ENCODE data around the gene PRKAR1B.

DNA sequence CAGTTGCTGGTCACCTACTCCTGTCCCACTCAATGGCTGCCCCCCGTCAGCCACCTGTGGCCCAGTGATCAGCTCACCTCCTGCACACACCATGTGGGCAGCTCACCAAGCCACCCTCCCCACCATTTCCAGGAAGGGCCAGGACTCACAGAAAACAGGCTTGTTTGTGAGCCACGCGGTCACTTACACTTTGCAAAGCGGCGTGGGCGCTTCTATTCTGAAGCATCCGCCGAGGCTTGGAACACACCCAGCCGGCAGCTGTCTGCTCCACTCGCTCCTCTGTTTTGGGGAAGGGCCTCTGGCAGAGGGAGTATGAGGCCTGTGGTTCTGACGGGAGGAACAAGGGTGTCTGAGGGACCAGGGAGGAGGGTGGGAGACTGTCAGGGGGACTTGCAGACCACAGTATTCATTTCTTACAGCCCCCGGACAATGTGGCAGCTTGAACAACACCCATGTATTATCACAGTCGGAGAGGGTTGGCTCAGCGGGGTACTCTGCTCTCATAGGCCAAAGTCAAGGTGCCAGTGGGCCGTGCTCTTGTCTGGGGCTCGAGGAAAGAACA is 60.6 kb upstream of the FAM20C start:
- RRBS: no CpG with 5 or more reads among the region's 16 CpGs

DNA sequence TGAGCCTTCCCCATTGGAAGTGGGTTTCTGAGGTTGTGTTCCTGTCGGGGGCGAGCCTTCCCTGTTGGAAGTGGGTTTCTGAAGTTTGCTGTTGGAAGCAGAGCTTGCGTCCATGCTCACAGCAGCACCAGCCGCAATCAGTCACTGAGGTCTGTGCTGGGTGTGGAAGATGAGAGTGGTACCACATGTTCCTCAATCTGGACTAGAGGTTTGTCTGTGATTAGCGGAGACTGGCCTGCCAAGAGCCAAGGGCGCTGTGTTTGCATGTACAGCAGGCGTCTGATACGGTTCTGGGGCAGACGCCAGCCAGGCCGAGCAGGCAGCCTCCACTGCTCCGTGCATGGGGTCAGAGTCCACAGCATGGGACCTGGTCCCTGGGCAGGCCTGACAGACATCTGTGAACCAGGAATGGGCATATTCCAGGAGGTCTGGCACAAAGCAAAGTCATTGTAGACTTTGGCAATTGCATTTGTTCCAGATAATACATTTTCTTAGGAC is 50.2 kb upstream of the FAM20C start:
- RRBS: no CpG with 5 or more reads among the region's 11 CpGs

DNA sequence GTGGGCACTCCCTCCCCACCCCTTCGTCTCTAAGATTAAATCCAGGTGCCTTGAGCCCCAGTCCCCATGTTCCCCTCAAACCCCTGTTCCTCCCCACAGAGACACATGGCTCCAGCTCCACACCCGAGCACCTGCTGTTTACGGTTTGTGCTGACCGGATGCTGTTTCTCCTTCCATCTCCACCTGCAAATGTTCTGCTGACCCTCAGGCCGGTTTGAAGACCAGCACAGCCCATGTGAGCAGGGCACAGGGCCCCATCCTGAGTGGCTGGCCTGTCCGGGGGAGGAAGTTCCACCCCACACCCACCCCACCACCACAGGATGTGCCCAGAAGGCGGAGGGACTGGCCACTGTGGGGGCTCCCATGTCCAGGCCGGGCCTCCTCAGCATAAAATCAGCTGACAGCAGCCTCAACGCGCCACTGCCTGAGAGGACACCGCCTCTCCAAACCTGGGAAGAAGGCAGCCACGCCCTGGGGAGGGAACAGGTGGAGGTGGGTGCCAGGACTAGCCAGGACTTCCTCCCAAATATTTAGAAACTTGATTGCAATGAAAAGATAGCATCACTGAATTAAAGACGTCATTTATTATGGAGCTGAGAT is 27.6 kb upstream of the FAM20C start:
- RRBS: 73% methylated on average over 4 of the region's 13 CpGs

DNA sequence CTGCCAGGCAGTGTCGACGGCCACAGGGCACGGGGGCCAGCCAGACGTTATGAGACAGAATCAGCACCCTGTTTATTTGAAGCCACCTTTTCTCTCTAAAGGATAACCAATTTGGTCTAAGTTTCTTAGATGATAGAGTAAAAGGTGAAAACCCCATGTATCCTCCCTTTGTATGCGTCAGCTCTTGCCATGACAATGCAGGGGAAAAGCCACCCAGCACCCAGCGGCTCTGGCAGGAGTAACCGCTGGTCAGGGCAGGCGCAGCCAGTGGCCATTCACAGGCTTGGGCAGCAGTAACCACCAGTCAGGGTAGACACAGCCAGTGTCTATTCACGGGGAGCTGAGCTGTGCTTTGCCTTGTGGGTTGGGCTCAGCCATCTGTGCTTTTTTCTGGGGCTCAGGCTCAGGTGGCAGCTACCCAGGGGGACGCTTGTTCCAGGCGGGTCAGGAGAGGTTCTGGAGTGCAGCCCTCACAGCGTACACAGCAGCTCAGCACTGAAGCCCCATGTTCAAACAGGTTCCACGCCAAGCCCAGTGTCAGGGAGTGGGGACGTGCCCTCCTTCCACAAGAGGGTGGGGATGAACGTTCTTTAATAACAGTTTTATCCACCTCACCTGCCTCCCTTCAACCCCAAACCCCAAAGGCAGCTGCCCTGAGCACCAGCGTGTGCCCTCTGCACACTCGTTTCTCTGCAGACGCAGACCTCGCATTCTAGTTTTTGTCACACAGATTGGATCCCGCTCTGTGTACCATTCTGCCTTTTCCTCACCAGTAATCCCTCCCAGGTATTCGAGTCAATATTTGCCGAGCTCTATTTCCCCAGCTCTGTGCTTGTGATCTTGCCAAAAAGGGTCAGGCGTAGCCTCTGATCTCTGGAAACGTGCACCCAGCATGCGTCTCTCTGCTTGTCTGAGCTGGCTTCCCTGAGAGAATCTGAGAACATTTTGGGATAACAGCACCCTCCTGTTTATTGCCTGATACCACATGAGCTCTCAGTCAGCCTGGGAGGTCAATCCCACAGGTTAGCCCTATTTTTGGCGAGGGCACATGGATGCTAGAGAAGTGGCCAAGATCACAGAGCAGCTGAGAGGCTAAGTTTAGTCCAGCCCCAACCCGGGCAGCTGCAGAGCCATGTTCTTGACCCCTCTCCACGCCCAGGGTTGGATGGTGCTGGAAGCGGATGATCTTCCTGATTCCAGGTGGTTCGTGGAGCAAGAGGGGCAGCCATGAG is 28.7 kb downstream of the FOXL3 start:
- RRBS: no CpG with 5 or more reads among the region's 30 CpGs

- RRBS: no CpG with 5 or more reads among the region's 4 CpGs
Measured at GRCh38 chr7:320056-320944, 30.3 kb downstream of the FOXL3 start.

- RRBS: no CpG with 5 or more reads among the region's 8 CpGs
Measured at GRCh38 chr7:323765-324262, 33.8 kb downstream of the FOXL3 start.

DNA sequence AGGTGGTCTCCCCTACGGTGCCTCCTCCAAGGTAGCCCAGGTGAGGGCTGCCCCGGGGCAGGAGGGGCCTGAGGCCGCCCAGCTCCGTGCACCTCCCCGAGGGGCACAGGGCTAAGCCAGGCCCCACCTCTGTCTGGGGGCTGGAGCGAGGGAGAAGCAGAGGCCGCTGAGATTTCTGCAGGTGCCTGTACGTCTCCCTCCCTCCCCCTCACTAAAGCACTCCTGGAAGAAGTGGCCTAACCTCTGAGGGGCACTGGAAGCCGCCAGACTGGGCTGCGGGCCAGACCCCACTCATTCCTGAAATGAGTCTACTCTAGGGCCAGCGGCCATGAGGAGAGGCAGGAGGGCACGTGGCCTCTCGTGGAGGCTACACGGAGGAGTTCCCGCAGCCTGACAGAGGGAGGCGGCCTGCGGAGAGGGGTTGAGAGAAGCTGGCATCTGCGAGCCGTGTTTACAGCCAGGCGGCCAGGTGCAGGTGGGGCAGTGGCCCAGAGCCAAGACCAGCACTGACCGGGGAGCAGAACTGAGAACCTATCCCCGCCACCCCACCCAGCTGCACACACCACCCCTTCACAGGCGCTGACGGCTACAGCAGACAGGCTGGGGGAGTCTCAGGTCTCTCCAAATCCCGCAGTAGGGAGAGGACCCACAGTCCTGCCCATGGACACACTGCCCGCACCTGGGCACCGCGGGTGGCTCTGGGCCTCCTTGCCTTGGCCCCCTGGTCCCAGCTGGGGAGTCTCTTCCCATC is 6.7 kb downstream of the PDGFA start:
- RRBS: no CpG with 5 or more reads among the region's 28 CpGs

DNA sequence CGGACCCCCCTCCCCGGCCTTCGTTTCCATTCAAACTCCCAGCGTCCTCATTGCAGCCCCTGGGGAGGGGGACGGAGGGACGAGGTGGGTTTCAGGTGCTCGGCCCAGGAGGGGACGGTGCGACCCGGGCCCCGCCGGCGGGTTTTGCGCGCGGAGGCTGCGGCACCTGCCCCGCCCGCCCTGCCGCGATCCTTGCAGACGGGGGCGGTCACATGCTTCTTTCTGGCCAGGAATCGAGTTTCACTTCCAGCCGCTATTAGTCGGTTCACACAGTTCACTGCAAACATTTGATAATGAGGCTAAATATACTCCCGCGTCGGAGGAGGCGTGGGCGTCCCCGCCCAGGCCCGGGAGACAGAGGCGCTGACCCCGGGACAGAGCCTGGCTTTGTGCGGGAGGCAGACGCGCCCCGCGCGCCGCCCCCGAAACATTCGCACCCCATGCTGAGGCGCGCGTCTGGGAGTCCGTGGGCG is 2.6 kb upstream of the PDGFA start:
- RRBS: 5% methylated on average over 14 of the region's 49 CpGs

DNA sequence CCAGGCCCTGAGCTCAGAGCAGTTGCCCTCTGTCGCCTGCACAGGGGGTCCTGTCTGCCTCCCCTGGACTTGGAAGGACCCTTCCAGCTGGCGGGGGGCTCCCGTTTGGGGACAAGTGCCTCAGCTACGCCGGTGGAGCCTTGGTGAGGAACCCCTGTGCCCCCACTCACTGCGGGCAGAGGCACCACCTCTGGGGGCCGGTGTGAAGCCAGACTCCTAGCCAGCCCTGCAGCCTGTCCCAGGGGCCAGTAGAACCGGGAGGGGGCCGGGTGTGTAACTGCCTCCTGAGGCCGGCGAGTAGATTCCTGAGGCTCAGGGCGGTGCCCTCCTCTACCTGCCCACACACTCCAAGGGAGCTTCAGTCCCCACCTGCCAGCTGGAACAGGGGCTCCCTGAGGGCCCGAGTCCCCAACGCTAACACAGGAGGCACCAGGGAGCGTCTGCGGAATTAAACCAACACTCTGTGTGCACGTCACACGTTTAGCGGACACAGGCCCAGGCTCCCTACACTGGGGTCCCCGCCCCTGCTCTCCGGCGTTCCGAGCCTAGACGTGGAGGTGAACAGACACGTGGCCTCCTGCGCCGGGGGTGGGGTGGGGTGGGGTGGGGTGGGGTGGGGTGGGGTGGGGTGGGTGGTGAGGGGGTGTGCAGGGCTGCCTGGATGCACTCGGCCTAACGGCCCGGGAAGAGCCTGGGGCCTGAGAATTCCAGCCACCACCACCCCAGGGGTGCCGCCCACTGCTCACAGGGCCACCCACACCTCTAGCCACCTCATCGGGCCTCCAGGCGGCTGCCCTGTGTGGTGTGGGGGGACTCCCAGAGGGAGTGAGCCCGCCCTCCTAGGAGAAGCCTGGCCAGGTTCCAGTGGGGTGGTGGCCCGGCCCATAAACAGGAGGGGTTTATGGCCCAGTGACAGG is 19.7 kb upstream of the PDGFA start:
- RRBS: 8% methylated on average over 14 of the region's 35 CpGs

DNA sequence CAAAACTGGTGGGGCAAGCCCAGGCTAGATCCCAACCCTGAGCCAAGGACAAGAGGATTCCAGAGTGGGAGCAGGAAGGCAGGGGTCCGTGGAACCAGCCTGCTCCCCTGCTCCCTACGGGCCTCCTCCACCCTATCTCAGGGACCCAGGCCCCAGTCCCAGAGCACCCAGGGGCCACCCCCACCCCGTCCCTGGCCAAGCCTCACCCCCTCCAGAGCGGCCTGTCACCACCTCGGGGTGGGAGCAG is 20.3 kb upstream of the PDGFA start:
- RRBS: no CpG with 5 or more reads among the region's 5 CpGs

GRCh38 chr7:549405-549987 is 29.9 kb upstream of the PDGFA start:
- RRBS: 85% methylated on average over 7 of the region's 32 CpGs

- RRBS: 97% methylated on average over 6 of the region's 40 CpGs
Measured at GRCh38 chr7:583554-584502, 64.2 kb upstream of the PDGFA start.

- RRBS: no CpG with 5 or more reads among the region's 15 CpGs
Measured at GRCh38 chr7:587702-588429, 68.2 kb upstream of the PDGFA start.

GRCh38 chr7:601176-602401 is 81.9 kb upstream of the PDGFA start:
- RRBS: 47% methylated on average over 9 of the region's 57 CpGs

DNA sequence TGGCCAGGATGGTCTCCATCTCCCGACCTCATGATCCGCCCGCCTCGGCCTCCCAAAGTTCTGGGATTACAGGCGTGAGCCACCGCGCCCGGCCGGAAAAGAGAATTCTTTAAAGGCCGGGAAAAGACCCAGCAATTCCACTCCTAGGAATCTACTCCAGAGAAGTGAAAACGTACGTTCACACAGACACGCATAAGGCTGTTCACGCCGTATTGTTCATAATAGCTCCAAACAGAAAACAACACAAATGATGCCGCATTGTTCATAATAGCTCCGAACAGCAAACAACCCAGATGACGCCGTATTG is 85.4 kb upstream of the DNAAF5 start:
- RRBS: no CpG with 5 or more reads among the region's 19 CpGs

DNA sequence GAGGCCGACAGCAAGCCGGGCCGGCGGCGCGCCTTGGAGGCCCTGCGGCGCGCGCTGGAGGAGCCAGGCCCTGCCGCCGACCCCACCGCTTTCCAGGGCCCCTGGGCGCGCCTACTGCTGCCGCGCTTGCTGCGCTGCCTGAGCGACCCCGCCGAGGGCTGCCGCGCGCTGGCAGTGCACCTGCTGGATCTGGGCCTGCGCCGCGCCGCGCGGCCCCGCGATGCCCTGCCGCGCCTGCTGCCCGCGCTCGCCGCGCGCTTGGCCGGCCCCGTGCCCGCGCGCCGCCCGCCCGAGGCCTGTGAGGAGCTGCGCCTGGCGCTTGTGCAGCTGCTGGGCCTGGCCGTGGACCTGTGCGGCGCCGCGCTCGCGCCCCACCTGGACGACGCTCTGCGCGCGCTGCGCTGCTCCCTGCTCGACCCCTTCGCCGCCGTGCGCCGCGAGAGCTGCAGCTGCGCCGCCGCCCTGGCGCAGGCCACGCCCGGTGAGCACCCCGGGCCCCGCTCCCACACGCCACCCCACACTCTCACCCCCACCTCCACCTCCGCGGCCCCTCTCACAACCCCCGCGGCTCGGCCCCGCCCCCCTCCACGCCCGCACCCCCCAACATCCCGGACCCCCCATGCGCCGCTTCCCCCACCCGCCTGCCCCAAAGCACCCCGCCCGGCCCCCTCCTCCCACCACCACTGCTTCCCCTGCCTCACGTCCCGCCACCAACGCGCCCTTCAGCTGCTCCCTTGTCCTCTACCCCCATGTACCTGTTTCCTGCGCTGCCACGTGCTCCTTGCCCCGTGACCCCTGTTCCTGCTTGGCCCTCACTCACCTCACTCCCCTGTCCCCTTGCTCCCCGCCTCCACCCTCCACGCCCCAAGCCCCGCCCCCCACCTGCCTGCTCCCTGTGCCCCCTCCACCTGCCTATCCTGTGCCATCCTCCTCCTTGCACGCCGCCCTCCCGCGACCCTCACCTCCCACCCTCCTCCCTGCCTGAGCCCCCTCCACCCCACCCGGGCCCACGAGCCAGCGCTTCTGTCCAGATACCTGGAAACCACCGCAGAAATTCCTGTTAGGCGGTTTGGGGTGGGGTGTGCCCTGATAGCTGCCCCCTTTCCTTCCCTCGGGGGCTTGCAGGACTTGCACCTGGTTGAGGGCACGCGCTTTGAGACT is at the start of gene PRKAR1B:
PRKAR1B (minus strand) TSS at position 447 of the 1,161 bp plus-strand sequence.
- RRBS: 4% methylated on average over 12 of the region's 115 CpGs

DNA sequence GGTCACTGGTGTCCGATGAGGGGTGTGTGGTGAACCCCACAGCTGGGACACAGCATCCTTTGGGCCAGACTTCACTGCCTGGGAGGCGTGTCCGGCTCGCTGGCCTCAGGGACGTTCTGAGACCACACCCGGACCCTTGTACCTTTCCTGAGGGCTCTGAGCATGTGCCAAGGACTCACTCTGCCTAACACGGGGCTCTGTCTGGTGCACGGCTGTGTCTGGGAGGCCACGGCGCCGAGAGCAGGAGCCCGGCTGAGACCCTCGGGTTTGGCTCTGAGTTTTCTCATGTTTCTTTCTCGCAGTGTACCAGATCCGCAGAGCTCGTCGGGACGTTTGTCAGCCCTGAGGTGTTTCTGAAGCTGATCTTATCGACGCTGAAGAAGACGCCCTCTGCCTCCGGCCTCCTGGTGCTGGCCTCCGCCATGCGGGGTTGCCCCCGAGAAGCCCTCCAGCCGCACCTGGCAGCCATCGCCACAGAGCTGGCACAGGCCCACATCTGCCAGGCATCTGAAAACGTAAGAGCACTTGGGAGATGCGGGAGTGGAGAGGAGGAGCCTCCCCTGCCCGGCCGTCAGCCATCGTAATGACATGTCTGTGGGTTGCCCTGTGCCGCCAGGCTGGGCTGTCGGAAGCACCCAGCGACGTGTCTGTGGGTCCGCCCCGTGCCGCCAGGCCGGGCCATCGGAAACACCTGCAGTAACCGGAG is 29.6 kb upstream of the PRKAR1B start:
- RRBS: 95% methylated on average over 5 of the region's 42 CpGs

DNA sequence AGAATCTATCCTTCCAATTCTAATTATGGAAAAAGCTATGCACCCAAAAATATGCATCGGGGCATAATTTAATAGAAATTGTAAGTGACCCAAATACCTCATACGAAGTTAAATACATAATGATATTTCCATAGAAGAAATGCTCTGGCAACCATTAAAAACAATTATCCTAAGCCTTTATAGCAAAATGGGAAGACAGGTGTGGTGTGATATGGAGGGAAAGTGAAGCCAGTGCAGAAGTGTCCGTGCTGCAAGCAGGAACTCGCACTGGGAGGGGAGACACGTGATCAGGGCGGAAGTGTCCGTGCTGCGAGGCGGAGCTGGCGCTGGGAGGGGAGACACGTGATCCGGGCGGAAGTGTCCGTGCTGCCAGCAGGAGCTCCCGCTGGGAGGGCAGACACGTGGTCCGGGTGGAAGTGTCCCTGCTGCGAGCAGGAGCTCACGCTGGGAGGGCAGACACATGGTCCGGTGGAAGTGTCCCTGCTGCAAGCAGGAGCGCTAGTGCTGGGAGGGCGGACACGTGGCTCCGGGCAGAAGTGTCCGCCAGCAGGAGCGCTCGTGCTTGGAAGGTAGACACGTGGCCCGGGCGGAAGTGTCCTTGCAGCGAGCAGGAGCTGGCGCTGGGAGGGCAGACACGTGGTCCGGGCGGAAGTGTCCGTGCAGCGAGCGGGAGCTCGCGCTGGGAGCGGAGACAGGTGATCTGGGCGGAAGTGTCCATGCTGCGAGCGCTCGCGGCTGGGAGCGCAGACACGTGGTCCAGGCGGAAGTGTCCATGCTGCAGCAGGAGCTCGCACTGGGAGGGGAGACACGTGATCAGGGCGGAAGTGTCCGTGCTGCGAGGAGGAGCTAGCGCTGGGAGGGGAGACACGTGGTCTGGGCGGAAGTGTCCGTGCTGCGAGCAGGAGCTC is 40.6 kb upstream of the PRKAR1B start:
- RRBS: 98% methylated on average over 14 of the region's 59 CpGs

GRCh38 chr7:816562-817194 is 15.6 kb upstream of the SUN1 start:
- RRBS: 2% methylated on average over 44 of the region's 87 CpGs

GRCh38 chr7:855841-856210 is 20.5 kb upstream of the GET4 start:
- RRBS: no CpG with 5 or more reads among the region's 18 CpGs

Data from HTR-8/SVneo (cell line).